ENCODE results near the gene PTAR1.

- RAMPAGE, long total RNA, result no peak
- RRBS, result no CpG with 5 or more reads among the region's 5 CpGs
Observed at GRCh38 chr9:69273113-69273597, 51.9 kb upstream of the ENTREP1 start.

DNA sequence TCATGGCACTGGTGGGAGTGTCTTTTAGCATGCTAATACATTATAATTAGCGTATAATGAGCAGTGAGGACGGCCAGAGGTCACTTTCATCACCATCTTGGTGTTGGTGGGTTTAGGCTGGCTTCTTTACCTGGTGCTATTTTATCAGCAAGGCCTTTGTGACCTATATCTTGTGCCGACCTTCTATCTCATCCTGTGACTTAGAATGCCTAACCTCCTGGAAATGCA lies 17.8 kb upstream of the ENTREP1 start:
- RAMPAGE, long total RNA, result no peak
- RRBS, result no CpG with 5 or more reads among the region's 3 CpGs

DNA sequence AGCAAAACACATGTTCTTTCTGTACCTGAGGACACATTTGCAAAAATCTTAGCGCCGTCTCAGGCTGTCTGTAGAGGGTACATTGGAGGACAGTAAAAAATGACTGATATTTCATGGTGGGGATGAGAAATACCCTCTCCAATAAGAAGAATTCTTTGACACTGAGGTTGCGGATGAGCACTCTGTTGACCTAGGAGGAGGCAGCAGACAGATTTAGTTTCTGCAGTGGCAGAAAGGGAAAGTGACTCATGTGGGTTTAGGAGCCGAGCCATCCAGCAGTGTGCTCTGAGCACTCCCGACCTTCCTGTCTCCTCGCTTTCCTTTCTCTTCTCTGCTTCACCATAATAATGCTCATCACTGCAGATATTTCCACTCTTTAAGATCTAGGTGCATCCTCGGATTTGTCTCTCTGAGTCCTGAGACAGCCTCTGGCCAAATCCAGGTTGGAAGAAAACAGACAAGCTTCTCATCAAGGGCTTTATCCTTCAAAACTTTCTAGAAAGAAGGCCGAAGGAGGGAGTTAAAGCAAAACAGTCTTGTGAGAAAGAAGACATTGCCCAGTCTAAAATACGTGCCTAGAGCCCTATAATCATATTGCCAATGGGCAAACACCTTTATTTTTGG lies 54.7 kb downstream of the ENTREP1 start:
- RAMPAGE, long total RNA, result no peak
- RRBS, result no CpG with 5 or more reads among the region's 9 CpGs

GRCh38 chr9:69758901-69759236 lies 942 bp downstream of the PTAR1 start:
- RAMPAGE, long total RNA, result no peak
- RRBS, result no CpG with 5 or more reads among the region's 3 CpGs

GRCh38 chr9:69759324-69760597 lies at the start of gene PTAR1:
Gene PTAR1 (minus strand): TSS chr9:69760011.
- RAMPAGE, long total RNA, result start-site peak on the minus strand at chr9:69759941-69760019, 357 and 314 reads in 2 replicates
- RRBS, result 1% methylated on average over 20 of the region's 105 CpGs

GRCh38 chr9:70046128-70047002 lies 2.7 kb downstream of the MAMDC2 start:
- RAMPAGE, long total RNA, result no peak
- RRBS, result no CpG with 5 or more reads among the region's 8 CpGs

- RAMPAGE, long total RNA, result no peak
- RRBS, result no CpG with 5 or more reads among the region's 3 CpGs
Observed at GRCh38 chr9:70049752-70050259, 6.2 kb downstream of the MAMDC2 start.

DNA sequence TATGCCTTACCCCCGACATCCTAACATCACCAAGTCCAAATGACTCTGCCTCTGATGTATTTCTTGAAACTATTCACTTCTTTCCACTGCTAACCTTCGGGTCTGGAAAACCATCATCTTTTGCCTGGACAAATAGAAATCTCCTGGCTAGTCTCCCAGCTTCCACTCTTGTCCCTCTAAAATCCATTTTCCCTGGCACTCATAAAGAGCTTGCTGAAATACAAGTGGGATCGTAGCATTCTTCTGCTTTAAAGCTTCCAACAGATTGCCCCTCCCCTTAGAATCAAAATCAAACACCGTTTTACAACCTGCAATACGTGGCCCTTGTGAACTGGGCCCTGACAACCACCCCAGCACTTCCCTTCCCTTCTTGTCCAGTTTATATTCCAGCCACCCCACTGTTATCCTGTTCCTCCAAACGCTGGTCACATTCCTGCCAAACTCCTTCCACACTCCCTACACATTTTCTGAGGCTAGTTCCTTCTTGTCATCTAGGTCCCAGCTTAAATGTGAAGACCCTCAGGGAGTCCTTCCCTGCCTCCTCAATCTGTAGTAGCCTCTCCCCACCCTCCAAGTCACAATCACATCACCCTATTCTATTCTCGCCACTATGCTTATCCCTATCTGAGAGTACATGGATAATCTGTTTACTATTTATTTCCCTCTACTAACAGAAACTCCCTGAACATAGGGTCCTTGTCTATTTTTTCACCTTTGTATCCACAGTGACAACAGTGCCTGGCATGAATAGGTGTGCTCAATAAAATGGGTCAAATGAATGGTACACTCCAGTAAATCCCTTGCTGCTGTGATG lies 31.2 kb downstream of the KLF9 start:
- RAMPAGE, long total RNA, result no peak
- RRBS, result no CpG with 5 or more reads among the region's 7 CpGs

DNA sequence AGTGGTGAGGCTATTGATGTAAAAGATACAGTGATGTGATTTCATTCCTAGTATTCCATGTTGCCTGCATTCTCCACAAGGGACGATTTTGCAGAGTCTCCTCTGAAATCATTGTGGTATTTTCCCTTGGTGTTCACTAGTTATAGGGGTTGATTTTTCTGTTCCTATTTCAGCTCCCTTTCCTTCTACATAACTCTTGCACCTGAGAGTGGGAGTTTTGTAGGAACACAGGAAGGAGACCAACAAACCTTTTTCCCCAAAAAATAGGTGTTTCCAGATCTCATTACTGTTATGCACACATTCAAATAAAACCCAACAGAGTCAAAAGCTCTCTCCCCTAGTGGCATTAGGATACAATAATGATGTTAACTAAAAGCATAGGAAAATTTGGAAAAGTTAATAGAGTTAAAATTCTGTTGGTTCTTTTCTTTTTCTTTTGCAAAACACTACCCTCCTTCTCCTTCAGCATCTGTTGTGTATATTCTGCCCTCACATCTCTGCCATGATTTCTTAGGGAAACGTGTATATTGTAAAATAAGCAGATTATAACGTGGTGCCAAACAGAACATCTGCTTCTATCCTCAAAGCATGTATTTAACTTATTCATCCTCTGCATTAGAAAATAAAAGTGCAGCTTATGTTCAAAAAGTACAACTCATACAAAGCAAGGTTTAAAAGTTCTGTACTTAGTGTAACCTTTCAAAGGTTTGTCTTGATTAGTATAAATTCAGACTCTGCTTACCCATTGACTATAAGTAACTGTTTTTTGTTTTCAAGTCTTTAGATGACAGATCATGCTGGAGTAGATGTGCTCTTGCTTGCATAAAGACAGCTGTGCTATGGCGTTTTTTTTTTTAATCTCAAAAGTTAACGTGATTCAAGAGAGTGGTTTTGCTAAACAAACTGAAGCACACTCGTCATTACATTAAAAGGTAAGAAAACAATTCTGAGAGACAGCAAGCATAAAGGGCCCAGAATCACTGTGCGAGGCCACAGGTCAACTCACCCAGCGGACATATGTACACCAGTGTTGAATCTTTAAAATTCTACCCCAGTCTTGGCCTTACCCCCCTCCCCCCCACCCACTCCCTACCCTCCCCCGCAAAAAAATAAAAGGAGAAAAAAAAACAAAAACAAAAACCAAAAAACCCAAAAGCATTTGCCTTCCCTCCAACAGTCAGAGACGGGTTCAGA lies 27.7 kb downstream of the KLF9 start:
- RAMPAGE, long total RNA, result no peak
- RRBS, result no CpG with 5 or more reads among the region's 10 CpGs

DNA sequence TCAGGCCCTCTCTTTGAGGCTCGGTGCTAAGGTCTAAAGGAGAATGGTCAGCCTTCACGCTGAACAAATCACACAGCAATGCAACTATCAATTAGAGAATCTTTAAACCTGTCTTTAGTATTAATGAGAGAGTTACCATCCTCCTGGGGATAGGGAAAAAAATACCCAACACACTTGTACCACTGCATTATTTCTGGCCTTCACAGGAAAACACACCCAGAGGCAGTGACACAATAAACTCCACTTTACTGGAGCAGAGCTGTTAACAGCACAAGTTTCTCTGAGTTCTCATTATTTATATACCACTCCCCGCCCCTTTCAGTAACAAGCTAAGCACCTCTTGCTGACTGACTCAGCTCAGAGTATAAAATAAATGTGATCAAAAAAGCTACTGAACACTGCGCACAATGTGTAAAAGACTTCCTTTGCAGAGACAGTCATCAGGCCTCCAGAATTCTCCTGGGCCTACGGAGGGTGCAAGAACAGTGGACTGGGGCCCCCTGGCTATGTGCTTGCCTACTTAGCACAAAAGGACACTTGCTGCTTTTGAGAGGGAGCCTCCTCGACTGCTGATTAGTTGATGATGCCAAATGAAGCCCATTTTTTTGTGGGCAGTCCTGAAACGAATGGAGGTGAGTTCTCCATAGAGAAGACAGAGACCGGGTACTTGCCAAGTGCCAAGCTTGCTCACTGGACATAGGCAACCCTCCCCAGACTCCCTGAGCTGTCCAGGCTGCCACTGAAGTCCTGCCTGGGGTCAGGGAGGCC lies 21.5 kb downstream of the KLF9 start:
- RAMPAGE, long total RNA, result no peak
- RRBS, result no CpG with 5 or more reads among the region's 8 CpGs

DNA sequence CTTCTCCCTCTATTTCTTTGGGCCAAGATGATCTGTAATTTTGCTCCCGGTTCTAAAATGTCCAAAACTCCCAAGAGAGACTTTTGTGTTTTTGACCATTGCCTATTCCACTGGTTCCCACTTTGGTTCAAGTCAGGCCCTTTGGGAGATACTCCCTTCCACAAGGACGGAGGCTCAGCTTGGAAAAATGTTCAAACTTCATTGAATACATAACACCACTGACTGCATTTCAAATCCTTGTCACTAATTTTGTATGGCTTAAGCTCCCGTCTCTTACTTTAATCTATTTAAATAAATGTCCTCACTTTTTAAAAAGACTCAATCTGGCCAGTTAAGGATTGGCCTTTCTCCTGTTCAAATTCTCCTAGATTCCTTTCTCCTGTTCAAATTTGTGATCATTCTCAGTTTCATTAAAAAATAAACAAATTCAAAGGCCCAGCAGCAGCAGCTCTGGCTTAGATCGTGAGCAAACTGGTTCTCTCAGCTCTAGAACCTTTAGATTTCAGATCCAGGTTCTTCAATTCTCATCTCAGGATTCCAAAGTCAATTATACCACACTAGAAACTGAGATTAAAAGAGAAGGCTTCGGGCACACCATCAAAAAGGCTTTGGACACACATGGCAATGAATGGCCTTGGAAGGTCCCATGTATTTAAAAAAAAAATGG lies 9.2 kb downstream of the KLF9 start:
- RAMPAGE, long total RNA, result no peak
- RRBS, result no CpG with 5 or more reads among the region's 5 CpGs

DNA sequence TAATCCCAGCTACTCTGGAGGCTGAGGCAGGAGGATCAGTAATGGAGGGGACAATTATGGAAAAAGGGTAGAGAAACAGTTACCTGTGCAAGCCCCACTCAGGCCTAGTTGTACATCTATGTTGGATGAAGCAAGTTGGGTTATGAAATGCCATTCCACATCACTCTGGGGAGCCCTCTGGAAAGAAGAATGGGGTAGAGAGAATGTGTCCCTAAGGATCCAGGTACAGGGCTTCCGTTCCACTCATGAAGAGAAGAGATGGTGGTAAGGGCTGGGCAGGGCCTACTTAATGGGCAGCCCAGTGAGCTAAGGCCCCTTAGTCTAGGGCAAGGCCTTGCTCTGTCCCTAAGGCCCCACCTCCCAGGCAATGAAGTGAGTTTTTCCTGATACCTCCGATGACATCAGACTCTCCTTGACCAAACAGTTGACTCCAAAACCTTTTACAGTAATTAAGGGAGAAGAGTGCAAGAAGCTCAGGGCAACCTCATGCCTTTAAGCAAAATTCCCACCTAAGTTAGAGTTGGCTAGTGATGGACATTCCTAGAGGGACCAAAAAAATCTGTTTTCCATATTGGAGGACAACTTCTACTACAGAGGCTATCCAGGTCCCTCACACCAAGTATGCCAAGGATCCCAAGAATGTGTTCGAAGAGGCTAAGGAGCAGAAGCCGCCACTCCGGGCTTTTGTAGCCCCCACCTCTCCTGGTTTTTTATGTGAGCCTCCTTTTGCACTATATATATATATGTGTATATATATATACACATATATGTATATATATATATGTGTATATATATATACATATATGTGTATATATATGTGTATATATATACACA lies 6.0 kb downstream of the KLF9 start:
- RAMPAGE, long total RNA, result no peak
- RRBS, result no CpG with 5 or more reads among the region's 5 CpGs

DNA sequence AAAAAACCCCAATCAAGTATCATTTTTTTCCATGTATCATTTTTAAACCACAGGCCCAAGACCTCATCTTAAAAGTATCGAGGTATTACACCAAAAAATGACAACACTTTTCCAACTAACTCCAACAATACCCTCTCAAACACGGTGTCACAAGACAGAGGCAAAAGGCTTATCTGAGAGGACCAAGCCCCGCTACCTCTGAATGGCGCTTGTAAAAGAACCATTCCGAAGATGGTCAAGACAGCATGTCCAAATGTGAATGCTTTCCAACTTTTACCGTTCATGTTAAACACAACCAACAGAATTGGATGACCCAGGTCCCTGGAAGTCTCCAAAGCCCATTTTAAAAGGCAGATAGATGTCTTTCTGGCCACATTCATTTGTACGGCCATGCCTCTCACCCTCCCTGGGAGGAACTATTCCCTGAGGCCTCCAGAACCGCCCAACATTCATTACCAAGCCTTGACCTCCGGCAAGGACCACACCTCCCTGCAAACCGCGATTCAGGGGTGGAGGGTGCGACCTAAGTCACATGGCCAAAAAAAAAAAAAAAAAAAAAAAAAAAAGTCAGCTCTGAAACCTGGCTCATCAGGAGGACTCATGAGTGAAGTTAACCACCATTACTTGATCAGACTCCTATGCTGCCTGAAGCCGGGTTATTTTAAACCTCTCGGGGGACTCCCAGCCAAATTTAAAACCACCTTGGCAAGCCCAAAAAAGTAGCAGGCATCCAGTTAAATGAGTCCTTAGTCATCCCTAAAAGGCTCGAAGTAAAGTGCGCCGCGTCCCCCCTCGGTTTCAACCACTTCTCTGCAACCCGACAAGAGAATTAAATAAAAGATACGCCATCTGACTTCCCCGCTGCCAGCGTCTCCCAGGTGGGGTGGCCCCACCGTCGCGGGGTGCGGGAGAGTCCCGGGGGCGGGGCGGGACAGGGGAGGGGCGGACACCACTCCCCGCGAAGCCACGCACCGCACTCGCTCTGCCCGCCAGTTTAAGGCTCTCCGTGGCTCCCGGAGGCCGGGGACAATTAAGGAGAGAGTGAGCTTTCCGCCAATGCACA lies 2.5 kb downstream of the KLF9 start:
- RAMPAGE, long total RNA, result no peak
- RRBS, result no CpG with 5 or more reads among the region's 41 CpGs

- RAMPAGE, long total RNA, result no peak
- RRBS, result no CpG with 5 or more reads among the region's 6 CpGs
Observed at GRCh38 chr9:70421480-70422246, 7.2 kb upstream of the KLF9 start.

DNA sequence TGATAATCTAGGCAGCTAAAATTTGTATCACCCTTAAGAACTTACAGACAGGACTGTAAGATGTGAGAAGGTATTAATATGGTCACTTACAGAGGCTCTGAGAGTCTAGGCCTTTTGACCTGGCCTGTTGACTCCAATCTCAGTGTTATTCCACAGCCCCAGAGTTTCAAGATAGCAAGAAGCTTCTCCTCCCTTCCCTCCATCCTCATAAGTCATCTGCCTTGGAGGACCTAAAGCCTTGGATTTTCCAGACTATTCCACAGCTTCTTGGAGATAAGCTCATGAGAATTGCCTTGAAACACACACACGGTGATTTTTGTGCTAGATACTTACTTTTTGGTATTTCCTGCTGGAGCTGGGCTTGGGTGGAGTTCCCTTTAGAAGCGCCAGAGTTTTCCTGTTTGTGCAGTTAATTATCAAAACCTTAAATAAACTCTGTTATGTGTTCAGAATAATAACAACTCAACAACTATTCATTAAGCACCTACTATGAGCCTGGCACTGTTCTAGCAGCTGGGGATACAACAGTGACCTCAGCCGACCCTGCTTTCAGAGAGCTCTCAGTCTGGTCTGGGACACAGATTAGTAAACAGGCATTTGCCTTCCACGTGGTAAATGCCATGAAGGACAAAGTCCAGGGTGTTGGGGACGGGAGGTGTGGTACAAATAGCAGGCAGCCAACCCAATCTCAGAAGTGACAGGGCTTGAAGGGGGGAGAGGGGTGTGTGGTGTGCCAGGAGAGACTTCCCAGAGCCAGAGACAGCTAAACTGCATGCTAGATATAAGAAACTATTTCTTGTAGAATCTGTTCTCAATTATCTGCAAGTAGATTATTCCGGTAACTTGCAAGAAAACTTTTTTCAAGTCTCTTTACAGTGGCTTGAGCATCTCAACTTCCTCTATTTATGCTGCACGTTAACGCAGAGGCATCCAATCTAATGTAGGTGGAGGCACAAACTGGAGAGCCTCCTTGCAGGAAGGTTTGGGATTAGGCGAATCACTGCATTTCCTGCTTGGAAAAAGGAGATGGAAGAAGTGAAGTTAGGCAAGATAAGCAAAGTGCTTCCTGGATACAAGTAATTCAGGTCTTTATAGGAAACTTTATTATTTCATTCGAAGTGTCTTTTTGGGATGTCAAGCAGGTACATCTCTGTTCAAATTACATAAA lies 55.9 kb upstream of the KLF9 start:
- RAMPAGE, long total RNA, result no peak
- RRBS, result no CpG with 5 or more reads among the region's 10 CpGs

DNA sequence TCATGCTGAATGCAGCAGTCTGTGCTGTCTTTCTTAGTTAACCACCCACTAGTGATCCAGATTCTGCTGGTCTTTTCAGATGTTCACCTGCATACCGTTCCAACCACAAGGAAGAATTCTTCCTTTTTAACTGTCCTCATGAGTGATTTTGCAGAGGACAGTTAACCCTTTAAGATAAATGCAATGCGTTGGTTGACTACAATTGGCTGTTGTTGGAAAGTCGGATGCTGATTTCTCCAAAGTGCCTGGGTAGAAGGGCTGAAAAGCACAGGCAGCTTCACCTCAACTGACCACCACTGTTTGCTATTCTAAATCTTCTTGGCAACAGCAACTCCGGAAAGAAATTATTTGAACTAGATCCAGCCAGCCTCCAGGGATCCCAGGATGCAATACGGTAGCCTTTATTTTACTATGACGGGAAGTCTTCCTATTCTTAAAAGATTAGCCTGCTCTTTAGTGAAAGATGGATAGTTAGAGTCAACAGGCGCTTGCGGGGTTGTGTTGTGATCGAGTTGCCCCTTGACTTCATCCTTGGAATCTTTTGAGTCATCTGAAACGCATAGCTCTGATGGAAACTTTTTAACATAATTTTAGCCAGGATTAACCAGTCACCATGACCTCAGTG lies 78.5 kb upstream of the KLF9 start:
- RAMPAGE, long total RNA, result no peak
- RRBS, result no CpG with 5 or more reads among the region's 10 CpGs

- RAMPAGE, long total RNA, result no peak
- RRBS, result 92% methylated on average over 3 of the region's 9 CpGs
Observed at GRCh38 chr9:70589551-70590500, 175.4 kb upstream of the KLF9 start.

DNA sequence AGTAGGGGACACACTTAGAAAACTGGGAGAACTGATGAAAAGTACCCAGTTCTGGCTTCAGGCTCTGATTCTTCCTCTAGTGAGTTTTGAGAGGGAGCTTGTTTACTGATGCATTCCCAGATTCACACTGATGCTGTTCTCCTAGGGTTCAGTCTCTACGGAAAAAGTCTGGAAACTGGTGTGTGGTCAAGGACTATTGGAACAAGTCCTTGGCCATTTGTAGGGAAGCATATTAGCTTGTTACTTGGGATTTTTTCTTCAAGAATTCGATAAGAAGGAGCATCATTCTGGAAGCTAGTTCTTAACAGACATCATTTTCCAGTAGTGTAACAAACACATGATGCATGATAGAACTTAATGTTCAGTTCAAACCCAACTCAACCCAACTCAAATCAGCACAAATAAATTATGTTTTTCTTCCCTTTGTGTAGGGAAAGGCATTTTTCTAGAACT lies 183.0 kb upstream of the KLF9 start:
- RAMPAGE, long total RNA, result no peak
- RRBS, result no CpG with 5 or more reads among the region's 2 CpGs

DNA sequence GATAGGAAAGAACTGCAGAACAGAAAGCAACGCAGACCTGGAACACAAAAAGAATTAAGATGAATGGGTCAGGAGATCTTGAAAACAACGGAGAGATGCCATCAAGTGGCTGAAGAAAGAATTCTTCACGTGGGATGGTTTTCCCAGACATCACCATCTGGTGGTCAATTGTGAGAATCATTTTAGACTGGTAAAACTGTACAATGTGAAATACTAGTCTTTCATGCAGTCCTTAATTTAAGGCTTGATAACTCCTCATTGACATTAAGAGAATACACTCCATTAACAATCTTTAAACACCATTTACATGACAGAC lies 128.3 kb upstream of the TRPM3 start:
- RAMPAGE, long total RNA, result no peak
- RRBS, result no CpG with 5 or more reads among the region's 3 CpGs

DNA sequence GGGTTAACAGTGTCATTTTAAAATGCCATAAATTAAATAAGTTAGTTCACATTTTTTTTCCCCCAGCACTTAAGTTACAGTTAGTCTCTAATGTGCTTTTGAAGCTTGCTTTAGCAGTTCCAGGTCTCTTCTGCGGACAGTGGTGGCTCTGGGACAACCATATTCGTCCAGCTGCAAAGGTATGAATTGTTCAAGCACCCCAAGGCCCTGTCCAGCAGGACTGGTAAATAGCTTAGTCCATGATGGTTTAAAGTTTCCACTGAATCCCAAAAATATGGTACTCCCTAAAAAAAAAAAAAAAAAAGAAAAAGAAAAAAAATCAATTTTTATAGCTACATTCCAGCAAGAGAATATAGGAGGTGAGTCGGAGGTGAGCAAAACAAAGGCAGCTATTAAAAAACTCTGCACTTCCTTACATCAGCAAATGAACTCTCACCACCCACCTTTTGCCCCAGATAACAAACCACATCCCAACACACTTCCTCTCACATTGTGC lies 83.2 kb downstream of the CEMIP2 start:
- RAMPAGE, long total RNA, result no peak
- RRBS, result no CpG with 5 or more reads among the region's 3 CpGs

Data from kidney epithelial cell (primary cell).